Sciatic nerve (tissue), 1 donor: ENCODE measurements around a stretch of chr2.

DNA sequence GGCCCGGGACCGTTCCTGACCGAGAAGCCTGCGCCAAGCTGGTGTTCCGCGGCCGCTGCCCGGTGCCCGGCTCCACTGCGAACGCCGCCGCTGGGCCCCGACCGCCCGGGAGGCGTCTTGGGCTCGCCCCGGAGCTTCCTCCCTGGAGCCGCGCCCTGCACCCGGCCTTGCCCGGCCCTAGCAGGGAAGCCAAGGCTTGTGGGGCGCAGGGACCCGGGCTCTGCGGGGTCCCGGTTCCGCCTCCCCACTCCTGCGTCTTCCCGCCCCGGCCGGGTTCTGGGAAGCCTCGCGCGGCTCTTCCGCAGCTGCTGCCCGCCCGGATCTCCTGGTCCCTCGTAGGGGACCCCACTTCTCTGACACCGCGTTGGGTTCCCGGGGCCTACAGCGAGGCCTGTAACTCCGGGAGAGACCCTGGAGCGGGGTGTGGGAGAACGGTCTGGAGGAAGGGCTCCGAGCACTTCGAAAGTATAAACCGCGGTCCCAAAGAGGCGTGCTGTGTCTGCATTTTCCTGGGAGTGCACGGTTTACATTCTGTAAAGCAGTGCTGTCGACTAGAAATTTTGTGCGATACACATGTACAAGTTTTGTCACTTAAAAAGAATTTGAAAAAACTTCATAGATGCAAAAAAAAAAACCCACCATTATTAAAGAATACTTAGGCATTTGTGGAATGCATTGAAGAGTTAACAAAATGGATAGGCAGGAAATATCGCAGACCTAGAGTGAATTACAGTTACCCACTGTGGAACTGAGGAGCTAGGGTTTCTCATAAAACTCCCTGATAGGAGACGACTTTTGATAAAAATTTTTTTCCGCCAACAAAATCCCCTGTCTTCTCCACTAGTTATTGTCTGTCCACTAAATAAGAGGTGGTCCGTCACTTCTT, 42.6 kb upstream of the RABL2A start:
- PRO-cap, result bidirectional peak, plus-strand start at position 304 of the sequence, minus-strand start at position 278 of the sequence; unidirectional peak, minus-strand start at position 327 of the sequence

DNA sequence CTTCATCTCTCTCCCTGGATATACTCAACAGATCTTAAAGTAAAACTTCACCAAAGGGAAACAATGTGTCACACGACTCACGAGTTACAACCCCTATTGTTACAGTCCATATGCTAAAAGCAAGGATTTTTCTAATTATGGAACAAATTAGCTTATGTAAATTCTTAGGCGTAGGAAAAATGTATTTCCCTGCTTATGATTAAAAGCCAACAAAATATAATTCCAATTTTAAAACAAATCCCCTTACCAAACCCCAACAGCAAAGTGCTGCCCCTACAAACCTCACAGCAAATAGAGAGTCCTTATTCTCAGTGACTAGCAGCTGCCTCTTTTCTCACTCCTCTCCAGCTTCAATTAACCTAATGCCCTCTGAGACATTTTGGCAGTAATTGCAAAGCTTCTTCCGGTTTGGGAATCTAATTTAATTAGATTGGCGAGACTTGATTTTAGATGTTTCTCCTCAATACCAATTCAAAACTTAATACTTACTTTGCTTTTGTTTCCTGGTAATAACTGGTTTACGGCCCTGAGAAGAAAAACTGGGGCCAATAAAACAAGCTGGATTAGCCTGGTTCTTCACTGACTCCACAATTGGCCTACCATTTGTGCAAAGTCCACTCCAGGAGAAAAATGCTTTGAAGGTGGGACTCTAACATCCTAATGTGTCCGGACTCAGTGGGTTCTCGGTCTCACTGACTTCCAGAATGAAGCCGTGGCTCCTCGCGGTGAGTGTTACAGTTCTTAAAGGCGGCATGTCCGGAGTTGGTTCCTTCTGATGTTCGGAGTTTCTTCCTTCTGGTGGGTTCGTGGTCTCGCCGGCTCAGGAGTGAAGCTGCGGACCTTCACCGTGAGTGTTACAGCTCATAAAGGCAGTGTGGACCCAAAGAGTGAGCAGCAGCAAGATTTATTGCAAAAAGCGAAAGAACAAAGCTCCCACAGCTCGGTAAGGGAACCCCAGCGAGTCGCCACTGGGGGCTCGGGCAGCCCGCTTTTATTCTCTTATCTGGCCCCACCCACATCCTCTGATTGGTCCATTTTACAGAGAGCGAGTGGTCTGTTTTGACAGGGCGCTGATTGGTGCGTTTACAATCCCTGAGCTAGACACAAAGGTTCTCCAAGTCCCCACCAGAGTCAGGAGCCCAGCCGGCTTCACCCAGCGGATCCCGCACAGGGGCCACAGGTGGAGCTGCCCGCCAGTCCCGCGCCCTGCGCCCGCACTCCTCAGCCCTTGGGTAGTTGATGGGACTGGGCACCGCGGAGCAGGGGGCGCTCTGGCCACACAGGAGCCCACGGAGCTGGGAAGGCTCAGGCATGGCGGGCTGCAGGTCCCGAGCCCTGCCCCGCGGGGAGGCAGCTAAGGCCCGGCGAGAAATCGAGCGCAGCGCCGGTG, 52.7 kb downstream of the SLC35F5 start:
- PRO-cap, result no peak

DNA sequence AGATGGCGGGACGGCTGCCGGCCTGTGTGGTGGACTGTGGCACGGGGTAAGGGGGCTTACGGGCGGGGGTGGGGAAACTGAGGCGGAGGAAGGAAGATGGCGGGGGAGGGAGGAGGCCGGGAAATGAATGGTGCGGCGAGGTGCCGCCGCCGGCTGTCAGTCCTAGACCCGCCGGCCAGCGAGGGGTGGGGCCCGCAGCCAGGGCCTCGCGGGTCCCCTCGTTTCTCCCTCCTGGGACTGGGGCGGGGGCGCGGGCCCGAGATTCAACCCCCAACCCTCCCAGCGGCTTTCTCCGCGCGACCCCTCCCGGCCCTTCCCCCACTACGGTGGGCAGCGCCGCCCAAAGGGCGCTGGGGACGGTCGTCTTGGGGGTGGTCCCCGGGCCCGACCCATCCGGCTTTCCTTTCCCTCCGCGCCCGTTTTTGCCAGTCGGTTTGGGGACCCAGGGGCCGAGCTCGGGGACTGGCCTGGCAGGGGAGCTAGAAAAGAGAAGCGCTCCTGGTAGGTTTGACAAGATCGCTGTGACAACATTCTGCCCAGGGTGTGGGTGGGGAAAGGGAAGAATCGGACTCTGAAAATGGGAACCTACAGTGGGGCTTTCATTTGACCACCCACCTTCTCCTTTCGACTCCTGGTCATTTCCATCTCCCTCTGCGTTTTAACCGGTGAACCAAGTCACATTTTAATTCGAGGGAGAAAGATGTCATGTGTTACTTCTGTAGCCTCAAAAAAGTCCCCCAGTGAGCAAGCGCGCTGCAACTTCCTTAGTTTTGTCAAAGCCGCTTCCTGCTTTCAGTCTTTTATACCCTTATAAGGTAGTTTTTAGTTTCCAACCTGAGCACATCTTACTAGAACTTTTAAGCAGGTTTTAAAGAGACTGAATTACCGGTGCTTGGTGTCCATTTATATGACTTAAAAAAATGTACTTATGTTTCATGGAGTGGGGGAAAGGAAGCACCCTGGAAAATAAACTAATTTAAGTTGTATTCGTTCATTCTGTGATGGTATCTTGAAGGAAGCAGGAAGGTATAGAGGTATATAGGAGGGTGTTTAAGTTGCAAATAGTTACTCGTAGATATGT, 729 bp downstream of the ACTR3 start:
- PRO-cap, result bidirectional peak, plus-strand start at position 428 of the sequence, minus-strand start at position 436 of the sequence; unidirectional peak, minus-strand start at position 660 of the sequence; bidirectional peak, plus-strand start at position 871 of the sequence, minus-strand start at position 660 of the sequence

- PRO-cap, result no peak
Observed at GRCh38 chr2:113921366-113922593, 31.9 kb downstream of the ACTR3 start.

DNA sequence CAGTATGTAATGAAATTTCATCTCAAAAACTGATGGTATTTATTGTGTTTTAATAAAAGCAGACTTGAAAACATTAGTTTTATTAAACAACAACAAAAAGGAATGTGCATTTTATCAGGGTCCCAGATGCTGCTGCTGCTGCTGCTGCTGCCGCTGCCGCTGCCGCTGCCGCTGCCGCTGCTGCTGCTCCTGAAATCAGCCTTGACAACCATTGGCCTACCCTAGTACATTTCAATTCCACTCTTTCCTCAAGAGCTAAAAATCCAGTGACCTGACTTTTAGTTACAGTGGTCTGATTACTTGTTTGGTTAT, 1597.2 kb downstream of the DPP10 start:
- PRO-cap, result no peak

- PRO-cap, result no peak
Observed at GRCh38 chr2:117949069-117949679, 64.7 kb downstream of the CCDC93 start.

DNA sequence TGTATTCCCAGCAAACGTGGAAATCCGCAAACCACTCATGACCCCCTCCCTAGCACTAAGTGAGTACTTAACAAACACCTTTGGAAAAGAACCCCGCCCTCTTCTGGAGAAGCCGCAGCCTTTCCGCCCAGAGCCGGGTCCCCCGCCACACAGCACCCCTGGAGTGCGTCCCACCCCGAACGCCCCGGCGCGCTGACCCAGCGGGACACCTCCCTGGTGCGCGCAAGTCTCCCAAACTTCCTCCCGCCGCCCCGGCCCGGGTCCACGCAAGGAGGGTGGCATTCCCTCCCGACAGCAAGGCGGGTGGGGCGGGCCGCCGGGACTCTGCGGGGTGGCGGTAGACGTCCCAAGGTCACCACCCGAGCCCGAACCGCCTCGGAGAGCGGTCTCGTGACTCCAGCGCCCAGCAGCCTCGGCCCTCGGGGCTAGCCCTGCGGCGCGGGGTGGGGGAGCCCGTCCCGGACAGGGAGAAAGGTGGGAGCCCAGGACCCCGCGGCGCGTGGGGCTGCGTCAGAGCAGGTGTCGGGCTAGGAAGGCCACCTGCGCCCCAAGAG, 622 bp downstream of the CCDC93 start:
- PRO-cap, result no peak

DNA sequence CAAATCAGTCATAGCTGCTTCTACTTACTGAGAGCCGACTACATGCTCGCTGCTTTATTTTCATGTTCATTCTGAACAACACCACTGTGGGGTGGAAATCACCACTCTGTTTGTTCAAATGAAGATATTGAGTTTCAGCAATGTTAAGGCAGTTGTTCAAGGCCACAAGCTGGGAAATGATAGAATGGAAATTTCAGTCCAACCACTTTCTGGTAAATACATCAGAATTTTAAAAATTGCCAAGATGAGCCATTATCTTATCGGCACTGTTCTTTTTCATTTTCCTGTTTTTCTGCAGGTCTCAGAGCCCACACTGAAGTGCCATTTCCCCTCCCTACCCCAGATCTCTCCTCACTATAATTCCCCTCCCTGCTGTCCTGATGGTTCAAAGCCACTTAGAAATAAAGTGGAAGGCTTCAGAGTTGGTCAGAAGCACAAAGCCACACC, 88.5 kb downstream of the INSIG2 start:
- PRO-cap, result no peak

DNA sequence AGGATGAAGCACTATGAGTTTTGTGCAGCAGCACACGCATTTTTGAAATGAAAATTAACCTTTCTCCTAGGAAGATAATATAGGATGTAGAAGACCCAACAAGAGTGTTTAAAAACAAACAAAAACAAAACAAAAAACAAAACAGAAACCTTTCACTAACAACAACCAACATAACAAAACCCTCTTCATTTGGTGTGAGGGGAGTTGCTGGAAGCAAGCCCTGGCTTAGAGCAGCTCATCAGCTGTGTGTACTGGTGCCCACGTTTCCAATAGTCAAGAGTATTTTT, 134.3 kb downstream of the INSIG2 start:
- PRO-cap, result no peak

GRCh38 chr2:119224185-119224831, 674 bp downstream of the STEAP3 start:
- PRO-cap, result bidirectional peak, plus-strand start at chr2:119224608, minus-strand start at chr2:119224406

GRCh38 chr2:119240412-119241058, 16.9 kb downstream of the STEAP3 start:
- PRO-cap, result no peak

DNA sequence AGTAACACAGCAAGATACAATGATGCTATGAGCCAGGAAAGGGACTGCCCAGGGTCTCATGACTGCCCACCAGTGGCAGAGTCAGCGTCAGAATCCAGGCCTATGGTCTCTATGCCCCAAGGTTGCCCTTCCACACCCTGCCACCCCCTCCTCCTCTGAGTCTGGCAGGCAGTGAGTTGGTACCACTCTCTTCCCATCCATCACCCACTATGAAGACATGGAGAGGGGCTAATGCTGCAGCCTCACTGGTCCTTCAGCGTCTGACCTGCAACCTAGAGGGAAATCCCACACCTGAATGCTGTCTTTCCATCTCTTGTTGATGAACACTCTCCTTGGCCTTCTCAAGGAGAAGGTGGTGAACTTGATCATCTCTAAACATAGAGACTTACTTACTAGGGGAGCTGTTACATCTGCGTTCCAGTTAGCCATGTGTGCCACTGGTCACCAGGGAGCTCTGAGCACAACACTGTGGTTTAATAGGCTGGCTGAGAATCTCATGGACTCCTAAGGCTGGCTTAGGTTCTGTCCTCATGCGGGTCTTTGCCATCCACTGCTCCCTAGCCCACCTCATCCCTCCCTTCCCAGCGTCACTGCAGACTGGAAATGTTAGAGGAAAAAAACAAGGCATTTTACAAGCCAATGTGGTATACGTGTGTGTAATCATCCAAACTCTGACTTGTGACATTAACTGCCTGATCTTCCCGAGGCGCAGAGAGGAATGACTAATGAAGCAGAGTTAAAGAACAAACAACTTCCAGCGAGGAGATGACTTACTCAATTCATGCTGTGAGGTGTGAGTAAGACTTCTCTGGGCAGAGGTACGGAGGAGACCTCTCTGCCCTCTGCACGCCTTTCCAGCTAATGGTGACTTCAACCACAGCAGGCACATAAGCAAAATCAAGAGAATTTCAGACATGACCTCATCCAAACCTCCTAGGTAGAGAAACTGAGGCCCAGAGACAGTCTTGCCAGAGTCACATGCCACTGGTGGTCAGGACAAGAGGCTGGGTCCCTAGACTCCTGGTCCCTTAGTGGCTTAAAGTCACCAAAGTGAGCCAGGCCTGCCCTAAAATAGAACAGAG, 28.9 kb downstream of the STEAP3 start:
- PRO-cap, result no peak

DNA sequence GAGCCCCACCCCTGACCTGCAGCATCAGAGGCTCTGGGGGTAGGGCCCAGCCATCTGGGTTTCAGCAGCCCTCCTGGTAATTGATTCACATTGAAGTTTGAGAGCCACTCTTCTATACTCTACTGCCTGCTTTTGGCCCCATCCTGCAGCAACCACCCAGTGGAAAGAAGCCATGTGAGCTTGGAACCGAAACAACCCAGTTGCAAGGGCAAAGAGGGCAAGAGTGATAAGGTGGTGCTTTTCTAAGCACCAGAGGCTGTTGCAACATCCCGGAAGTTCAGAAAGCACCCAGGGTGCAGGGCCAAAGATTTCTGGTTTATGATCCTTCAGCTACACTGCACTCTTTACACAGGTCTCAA, 29.1 kb upstream of the TMEM37 start:
- PRO-cap, result no peak

DNA sequence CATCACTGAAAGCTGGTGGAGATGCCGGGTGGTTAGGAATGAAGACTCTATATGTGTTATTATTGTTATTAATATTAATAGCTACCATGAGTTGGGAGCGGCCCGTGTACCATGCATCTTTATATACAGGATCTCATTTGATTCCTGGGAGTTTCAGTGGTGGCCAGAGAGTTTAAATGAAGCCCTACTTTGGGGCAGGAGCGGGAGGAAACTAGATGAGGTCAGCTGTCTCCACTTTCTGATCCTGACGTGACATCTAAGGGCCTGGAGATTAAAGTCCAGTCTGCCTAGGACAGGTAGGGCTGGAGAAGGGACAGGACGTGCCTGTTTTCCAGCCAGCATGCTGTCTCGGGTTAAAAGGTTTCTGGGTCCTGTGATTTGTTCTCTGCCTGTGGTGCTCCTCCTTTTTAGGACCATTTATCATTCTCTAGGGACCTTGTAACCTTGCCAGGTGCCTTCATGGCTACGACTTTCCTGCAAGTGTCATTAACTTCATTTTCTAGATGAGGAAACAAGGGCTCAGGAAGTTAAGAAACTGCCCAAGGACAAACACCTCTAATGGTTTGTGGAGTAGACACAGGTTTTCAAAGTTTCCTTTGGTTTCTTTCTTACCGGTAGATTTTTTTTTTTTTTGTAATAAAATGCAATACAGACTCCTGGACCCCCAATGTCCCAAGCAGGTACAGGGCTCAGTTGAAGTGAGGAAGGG, 2.3 kb downstream of the TMEM37 start:
- PRO-cap, result no peak

- PRO-cap, result no peak
Observed at GRCh38 chr2:119434976-119435750, 3.5 kb downstream of the TMEM37 start.

DNA sequence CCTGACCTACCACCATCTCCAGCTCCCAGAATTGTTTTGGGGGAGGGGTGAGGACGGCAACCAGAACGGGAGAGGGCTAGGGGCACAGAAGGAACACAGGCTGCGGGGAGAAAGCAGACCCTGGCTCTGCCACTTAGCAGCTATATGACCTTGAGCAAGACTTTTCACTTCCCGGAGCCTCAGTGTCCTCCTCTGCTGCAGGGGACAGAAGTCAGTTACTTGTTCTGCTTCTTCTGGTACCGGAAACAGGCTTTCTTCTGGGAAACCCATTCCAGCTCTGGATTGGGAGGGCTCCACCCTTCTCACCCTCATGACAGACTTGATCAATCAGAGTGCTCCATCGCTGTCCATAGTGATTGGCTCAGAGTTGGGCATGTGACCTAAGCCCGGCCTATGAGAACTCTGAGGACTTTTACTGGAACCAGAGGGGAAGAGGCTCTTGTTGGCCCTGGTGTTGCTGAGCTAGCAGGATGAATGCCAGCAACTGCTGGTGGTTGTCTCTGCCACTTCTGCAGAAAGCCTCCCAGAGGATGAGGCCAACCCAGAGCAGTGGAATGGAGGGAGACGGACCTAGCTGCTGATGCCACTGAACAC, 33.2 kb downstream of the TMEM37 start:
- PRO-cap, result unidirectional peak, minus-strand start at position 259 of the sequence; unidirectional peak, minus-strand start at position 279 of the sequence

DNA sequence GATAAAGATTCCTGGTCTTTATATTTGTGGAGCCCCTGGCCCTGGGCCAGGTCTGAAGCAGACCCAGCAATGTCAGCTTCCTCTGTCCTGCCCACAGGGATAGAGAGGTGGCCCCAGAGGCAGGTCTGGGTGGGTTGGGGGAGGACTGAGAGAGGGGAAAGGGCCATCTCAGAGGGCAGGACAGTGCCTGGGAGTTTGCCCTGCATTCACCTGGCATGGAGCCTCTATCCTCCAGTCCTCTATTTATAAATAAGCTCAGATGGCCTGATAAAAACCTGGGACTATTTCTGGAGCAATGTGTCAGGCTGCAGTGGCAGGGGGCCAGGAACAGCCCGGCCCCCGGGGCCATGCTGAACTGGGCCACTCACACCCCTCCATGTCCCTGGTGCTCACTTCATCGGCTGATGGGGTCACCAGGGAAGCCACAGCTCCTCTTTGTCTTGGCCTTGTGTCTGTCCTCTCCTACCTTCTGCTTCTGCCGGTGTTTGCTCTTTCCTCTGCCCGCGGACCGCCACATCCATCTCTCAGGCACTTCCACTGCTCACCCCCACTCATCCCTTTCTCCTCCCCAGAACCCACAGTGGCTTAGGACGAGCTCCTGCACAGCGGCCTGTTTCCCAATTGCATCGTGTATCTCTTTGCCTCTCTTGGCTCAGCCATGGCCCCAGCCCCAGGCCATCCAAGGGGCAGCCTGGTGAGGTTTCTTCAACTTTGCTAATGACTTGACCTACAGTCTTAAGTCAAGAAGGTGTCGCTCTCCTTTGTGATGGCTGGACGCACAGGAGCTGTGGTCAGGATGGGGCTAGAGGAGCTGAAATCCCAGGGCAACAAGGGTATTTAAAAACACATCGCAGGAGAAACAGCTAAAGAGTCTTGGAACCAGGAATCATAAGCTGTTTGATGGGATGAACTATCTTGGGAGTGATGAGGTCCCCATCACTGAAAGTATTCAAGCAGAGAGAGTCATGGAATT, 38.7 kb downstream of the SCTR start:
- PRO-cap, result no peak

DNA sequence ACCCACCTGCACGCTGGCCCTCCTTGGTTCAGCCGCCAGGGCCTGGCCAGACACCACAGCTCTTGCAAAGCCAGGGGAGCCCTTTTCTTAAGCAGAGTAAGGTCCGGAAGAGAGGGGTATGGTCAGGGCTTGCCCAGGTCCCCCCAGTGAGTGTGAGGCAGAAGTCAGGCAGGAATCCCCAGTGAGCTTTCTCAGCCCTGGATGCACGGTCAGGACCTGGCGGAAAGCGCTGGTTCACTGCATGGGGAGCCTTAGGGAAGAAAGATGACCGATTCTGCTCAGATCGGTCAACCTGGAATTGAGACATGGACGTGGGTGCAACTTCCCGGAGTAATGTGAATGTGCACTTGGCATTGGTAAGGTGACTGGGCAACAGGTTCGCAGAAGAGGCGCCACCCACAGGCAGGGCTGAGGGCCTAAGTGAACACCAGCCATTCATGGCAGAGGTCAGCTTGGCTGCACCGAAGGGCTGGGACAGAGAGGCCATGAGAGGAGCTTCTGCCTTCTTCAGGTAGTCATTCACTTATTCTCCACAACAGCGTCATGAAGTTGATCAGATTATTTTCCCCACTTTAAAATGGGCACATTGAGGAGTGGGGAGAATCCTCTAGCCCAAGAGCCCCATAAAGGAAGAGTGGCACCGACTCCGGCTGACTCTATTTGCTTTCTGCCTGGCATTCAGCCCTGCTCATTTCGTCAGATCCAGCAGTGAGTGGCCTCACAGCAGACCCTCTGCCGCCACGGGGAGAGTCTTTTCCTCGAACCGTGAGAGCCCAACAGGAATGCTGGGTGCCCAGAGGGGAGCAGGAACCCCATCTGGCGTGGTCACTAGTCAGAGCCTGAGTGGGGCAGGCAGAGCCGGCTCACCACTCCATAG, 35.8 kb downstream of the SCTR start:
- PRO-cap, result no peak

GRCh38 chr2:120251959-120252243, 751 bp upstream of the RALB start:
- PRO-cap, result unidirectional peak, plus-strand start at chr2:120252091

DNA sequence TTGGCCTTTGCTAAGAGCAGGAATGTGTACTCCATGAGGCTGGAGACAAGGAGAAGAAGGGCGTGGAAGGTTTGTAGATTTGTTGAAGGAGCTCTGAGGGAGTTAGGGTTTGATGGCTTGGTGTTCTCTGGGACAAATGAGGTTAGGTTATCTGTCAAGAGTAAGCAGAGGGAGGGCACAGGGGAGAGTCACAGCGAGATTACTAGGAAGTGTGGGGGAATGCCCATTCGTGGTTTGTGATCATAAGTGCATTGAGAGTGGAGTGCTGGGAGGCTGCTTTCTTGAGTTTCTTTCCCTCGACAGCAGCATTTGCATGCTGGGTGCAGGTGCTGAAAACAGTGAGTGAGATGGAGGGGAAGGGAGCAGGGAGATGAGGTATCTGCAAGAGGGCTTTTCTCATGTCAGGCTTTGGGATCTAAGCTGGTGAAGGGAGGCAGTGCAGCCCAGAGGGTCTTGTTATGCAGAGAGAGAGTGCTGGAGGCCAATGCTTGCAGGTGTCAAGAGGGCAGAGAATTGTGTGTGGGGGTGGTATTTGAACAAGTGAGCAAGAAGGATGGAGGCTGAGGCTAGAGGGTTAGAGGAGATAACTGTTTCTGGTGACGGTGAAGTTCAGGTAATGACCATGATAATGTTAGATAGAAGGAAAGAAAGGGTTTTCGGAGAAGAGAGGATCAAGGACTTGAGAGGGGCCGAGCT, 8.8 kb downstream of the RALB start:
- PRO-cap, result no peak